Metastatic Liver Carcinoma in the Lung (tissue), 2 donors: ENCODE measurements around a stretch of chr15.

DNA sequence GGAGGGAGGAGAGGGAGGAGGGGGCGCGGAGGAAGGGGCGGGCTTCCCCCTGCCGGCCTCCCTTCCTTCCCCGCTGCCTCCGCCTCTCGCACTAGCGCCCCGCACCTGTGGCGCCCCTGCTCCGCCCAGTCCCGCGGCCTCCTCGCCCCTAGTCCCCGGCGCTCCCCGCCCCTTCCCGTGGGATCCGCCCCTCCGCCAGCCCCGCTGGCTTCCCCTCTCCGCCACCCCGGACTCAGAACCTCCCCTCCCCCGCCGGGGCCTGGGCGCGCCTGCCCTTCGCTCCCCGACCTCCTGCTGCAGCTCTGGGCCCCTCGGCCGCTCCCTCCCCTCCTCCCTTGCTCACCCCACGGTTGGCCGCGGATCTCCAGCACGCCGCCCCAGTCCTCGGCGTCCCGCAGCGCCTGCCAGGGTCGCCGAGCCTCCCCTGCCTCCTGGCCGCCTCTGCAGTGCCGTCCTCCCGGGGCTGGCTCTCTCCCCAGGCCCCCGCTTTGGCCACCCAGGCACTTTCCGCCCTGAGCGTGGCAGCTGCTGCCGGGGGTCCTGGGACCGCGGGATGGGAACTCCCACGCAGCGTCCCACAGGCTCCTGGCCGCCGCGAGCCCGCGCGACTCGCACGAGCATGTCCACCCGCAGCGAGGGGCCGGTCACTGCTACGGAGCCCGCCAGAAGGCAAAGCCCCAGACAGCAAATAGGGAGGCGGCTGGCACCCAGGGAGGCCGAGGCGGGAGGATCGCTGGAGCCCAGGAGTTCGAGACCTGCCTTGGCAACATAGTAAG, 104.2 kb upstream of the ENTREP2 start:
- PRO-cap, 2 experiments, result peak in 2 of 2 experiments; most common plus-strand start position 286 of the sequence (in 1); most common minus-strand start position 93 of the sequence (in 2)

DNA sequence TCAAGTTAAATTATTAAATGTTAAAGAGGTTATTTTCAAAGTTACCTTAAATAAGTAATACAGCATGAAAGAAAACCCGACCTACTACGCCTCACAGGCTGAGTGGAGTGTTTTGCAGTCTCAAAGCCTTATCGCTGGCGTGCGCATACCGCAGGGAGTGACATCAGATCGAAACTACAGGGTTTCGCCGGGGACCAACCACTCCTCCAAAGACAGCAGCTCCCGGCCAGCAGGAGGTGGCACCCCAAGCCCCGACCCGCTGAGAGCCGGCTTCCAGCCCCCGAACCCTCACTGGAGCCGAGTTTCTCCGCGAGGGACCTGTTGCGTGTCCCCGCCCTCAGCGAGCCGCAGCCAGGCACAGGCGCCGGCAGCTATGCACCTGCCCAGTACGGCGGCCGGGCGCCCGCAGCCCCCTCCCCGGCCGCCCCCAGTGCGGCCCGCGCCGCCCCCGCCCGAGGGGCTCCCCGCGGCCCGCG, 859 bp downstream of the TJP1 start:
- PRO-cap, 2 experiments, result peak in 2 of 2 experiments; most common plus-strand start position 209 of the sequence (in 2); most common minus-strand start position 104 of the sequence (in 1)

GRCh38 chr15:29870867-29871289, 48.6 kb upstream of the TJP1 start:
- PRO-cap, 2 experiments, result no peak in any of the 2 experiments

- PRO-cap, 2 experiments, result no peak in any of the 2 experiments
Observed at GRCh38 chr15:29871370-29871827, 49.1 kb upstream of the TJP1 start.

- PRO-cap, 2 experiments, result no peak in any of the 2 experiments
Observed at GRCh38 chr15:29885225-29885685, 63.0 kb upstream of the TJP1 start.

GRCh38 chr15:30551752-30552010, 169 bp upstream of the GOLGA8Q start:
- PRO-cap, 2 experiments, result no peak in any of the 2 experiments

GRCh38 chr15:30626534-30626958, 22.7 kb downstream of the GOLGA8H start:
- PRO-cap, 2 experiments, result no peak in any of the 2 experiments

DNA sequence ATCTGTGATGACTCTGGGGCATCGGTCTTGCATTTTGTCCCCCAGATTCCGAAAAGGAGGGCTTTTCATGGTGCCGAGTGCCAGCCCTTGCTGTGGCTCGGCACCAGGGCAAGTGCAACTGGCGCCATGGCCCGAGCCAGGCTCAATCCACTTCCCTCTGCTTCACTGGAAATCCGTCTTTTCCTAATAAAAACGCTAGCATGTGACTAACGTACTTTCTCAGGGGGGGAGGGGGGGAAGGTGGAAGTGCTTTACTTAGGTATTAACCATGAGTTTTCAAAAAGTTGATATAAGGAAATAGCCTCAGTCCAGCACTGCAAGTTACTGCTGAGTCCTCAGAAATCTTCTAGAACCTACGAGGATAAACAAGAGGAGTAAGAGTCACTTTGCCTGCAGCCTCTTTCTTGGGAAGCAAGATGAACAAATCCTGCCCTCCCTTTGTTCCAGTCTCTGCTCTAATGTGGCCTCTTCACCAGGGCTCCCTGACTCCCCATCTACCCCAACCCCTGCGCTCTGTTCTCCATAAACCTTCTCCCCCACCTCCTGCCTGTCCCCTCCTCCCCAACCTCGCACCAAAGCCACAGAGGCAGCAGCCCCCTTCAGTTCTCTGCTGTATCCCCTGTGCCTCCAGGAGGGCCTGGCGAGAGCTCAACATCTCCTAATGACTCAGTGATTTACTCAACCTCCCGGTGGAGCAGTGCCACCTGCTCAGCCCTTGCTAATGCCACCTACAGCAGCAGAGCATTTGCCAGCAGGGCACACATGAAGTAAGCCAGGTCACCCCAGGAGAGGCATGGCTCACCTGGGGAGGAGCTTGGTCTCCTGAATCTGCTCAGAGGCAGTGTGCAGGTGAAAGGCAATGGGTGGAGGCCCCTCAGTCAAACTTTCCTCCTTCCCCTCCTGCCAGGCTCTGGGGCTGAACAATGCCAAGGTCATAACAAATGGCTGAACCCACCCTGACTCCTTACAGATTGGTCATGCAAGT, 20.1 kb downstream of the TRPM1 start:
- PRO-cap, 2 experiments, result no peak in any of the 2 experiments

DNA sequence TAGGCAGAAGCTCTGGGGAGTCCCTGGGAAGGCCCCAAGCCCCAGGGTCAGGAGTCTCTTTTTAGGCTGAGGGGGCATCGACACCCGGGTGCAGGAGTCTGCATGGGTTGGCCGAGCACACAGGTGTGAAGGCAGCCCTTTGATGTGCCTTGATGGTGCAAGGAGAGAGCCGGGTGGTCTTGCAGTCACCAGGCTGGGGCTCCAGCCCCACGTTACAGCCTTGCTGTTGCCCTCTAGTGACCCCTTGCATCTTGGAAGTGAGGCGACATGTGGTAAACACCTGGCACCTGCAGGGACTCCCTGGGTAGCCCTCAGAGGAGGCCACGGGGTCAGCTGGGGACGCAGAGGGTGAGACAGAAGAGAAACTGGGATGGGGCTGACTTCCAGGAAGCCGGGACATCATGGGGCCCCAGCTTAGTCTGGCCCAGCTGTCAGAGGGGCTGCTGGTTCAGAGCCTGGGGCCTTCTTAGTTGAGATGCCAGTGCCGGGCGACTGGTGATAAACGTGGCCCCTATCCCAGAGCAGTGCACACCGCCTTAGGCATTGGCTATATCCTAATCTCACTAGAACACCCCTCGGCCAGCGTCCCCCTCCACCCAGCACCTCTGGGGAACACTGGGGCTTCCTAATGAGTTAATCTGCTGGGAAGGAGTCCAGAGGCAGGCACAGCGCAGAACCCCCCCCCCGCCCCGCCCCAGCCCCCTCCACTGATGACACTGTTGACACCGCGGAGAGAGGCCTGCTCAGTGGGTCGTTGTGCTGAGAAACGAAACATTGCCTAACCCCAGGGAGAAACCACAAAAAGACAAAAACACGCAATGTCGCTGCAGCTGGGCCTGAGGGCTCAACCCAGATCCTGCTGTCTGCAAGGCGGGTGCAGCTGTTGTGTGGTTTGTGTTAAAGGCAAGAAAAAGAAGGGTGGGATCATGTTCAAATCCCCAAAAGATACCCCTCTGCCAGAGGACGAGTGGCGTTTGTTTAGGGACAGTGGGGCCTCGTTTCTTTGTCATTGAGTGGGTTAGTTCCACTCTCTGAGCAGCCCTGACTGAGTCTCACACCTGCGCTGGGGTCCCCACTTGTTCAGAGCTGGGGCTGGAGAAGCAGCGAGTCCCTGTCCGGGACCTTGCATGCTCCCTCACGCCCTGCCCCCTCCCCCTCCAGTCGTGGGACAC, 60.5 kb upstream of the KLF13 start:
- PRO-cap, 2 experiments, result no peak in any of the 2 experiments

DNA sequence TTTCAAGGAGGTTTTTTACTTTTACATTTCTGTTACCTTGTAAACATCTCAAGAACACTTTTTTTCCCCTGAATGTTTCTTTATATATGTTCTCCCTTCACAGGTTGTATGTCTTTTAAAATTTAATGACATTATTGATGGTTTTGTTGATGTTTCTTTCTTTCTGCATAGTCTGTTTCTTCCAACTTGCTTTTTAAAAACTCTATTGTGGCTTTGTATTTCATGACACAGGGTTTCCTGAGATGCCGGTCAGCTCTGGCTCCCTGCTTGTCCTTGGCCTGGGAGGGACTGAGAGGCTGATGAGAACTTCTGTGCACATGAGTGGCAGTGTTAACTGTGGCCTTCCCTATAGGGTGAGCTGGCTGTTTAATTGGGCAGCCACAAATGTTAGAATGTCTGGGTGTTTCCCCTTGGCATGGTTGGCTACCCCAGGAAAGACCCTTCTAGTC, 3.2 kb upstream of the KLF13 start:
- PRO-cap, 2 experiments, result no peak in any of the 2 experiments

DNA sequence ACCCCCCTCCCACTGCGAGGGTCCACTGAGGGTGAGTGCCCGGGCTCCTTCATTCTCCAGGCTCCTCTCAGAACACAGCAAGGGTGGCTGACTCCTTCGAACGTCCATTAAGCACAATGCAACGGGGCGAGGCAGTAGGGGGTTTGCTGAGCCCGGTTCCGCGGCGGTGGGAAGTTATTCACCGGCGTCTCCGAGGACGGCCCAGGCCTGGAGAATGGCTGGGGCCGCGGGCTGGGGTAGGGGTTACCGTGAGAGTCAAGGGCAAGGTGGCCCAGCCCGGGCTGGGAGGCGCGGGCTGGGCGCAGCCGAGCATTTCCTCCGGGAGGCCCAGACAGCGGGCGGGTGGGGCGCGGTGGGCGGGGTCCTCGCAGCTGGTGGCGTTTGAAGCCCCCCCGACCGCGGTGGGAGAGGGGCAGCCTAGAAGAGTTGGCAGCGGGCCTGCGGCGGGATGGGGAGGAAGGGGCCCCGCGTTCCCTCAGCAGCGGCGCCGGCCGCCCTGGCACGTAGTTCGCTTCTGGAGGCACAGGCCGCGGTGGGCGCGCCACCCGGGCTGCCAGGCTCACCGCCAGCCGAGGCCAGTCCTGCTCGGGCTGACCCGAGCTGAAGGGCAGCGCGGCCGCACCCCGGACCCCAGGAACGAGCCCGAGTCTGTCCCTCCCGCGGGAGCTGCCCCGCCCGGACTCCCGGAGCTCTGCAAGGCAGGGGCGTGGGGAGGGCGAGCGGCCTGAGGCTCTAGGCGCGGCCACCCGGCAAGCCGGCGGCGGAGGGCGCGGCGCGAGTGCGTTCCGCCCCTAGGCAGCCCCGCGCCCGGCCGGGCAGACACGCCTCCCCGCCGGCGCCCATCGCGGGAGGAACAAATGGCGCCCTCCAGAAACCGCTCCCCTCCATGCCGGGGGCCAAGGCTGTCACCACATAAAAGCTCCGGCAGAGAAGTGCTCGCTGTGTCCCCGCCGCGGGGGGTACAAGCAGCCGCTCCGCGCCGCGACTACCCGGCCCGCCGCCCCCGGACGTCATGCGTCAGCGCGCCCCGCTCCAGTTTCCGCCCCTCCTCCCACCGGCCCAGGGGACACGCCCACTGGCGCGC, 829 bp upstream of the KLF13 start:
- PRO-cap, 2 experiments, result peak in 2 of 2 experiments; most common plus-strand start position 330 of the sequence (in 2); most common minus-strand start position 109 of the sequence (in 2)

DNA sequence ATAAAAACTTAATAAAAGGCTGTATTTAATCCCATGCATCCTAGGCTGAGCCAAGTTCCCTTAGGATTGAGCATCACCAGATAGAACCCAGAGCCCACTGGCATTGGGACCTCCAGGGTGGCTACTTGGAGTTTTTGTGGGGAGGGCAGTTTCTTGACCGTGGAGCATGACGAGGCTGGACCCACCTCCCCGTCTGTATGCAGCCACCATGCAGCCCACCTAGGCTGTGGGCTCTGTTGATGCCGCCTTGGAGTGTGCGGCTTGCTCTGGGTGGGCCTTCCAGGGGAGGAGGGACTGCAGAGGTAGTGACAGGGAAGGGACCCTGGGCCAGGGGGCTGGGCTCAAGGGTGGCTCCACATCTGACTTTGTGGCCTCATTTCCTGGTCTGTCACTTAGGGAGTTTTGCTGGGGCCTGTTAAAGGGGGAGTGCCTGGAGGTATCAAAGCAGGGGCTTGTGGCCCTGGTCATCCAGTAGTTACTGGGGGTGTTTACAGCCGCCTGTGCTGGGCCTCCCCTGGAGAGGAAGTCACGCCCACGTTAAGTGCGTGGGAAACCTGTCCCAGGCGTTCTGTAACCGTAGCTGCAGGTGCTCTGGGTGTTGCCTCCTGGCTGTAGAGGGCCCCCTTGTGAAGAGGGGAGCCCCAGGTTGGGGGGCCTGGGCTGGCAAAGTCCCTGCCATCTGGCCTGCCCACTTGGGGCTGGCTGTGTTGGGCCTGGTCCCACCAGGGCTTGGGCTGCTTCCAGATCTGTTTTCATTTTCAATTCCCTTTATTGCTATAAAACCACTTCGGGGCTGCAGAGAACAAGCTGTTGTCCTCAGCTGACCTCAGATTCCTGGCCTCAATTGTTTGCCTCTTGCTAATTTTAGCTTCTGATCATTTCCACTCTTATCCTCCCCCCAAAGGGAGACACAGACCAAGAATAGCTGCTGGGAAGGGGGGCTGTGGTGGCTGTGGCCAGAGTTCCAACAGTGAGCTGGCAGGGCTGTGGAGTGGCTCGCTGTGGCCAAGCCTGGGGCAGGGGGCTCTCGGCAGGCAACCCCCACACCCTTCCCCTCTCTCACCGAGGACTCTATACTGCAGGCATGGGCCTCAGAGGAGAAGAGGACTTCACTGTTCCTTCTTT, 26.5 kb downstream of the KLF13 start:
- PRO-cap, 2 experiments, result no peak in any of the 2 experiments

- PRO-cap, 2 experiments, result no peak in any of the 2 experiments
Observed at GRCh38 chr15:31364174-31365175, 37.8 kb downstream of the KLF13 start.

DNA sequence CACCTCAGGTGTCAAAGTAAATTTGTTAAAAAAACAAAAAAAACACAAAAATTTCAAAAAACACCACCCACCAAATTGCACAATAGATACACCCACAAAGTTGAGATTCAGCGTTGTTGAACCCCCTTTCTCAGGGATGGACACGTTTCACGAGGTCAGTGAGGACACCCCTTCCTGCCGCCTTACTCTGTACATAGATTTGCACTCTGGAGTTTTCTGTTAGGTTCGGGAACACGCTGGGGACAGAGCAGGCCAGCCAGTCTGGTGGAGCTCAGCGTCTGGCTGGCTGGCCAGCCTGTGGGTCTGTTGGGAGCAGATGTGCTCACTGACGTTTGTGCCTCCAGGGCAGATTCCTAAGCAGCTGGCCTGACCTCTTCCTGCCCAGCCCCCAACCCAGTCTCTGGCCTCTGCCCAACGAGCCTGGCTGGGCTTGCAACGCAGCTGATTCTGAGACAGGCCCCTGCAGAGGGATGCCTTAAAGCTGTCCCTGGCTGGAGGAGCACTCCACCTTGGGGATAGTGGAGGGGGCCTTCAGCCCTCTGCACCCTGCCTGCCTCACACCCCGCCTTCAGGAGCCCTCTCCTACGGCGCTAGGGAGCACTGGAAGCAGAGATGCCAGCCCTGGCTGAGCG, 45.9 kb downstream of the KLF13 start:
- PRO-cap, 2 experiments, result no peak in any of the 2 experiments

GRCh38 chr15:31387523-31388307, 61.1 kb downstream of the KLF13 start:
- PRO-cap, 2 experiments, result peak in 1 of 2 experiments; most common plus-strand start chr15:31387972 (in 1)

- PRO-cap, 2 experiments, result no peak in any of the 2 experiments
Observed at GRCh38 chr15:31397649-31398494, 71.2 kb downstream of the KLF13 start.

DNA sequence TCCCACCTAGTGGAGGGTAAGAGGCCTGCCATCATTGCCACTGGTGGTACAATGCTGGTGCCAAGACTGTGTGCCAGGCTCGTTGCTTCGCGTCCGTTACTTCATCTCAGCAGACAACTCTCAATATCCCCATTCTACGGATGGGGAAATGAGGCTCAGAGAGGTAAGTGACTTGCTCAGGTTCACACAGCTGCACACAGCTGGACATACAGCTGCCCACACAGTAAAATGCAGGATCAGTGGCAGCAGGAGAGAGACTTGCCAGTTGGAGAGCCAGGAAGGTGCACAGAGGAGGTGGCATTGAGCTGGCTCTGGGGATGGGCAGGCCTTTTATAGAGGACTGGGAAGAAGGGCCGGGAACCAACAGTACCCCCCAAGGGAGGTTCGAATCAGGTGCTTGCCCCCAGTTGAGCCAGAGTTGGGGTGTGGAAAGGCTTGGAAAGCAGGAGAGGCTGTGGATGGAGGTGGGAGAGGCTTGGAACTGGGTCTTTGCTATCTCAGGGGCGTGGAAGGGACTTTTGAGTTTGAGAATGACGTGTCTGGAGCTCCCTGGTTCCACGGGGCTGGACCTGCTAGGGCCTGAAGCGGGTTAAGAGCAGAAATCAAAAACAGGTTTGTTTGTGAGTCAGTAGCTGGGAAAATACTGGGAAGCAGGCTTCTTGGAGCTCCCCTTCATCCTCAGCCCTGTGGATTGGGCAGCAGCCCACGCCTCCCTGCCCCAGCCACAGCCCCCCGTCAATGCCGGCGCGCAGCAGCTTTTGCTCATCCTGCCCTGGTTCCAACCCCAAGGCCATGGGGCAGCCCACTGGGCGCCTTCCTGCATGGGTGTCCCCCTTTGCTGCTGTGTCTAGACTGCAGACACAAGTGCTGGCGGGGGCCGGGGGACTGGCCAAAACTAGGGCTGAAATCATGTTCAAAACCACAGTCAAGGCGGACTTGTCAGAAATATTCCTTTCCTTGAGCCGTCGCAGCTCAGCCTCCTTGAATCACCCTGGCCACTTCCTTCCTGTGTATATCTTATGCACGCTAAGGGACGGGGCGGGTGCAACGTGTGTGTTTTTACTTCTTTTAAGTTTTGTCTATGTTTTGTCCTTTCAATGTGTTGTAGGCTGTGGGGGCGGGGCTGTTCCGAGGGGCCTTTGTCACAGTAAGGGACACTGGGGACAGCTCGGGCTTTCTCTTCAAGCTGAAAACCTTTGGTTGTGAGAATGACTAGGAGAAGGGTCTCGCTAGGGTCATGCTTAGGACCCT, 107.9 kb downstream of the KLF13 start:
- PRO-cap, 2 experiments, result peak in 1 of 2 experiments; most common minus-strand start position 993 of the sequence (in 1)

DNA sequence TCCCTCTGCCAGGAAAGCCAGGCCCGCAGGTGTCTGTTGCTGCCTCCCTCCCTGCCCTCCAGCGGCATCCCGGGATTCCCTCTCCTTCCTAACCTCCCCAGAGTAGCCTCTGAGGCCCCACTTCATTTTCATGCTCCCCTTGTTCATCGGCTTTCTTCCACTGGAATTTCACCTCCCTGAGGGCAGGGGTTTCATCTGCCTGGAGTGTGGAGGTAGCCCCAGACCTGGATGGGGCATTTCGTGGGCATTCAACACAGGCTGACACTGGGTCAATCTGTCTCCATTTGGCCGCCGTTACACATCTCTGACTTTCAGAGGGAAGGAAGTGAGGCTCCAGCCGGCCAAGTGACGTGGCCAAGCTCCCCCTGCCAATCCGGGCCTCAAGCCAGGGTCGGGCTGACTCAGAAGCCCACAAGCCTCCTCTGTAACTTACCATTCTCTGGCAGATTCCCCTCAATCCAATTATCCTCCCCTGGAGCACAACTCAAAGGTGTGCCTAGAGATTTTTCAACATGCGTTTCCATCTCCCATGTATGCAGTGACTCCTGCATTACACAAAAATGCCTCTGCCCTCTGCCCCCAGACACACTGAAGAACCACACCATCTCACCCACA, 227.6 kb downstream of the KLF13 start:
- PRO-cap, 2 experiments, result no peak in any of the 2 experiments

DNA sequence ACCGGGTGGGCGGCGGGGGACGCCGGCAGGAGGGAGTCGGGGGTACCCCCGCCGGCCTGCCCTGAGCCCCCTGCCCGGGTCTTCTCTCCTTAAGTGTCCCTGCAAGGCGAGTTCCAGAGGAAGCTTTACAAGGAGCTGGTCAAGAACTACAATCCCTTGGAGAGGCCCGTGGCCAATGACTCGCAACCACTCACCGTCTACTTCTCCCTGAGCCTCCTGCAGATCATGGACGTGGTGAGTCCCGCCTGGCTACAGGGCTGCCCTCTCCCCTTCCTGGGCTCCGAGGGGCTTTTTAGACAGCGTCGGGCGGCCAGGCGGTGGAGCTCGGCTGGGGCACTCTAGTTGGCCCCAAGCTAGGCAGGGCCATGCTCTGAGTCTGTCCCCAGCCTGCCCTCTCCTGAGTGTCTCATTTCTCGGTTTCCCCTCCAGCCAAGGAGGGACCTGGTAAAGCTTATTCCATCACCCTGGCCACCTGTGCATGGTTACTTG, 533 bp downstream of the CHRNA7 start:
- PRO-cap, 2 experiments, result no peak in any of the 2 experiments

DNA sequence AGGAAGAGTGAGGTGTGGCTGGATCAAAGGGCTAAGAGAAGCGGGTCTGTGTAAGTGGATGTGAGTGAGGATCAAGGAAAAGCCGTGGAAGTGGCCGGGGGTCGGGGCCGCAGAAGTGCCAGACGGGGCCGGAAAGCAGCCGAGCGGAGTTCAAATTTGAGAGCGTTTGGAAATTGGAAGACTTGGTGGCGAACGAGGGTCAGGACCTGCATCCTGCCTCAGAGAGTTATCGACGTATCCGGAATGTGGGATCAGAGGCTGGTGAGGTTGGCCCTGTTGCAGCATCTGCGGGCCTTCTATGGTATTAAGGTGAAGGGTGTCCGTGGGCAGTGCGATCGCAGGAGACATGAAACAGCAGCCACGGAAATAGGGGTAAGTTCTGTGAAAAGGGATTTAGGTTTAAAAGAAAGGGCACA, 673 bp downstream of the ARHGAP11A start:
- PRO-cap, 2 experiments, result no peak in any of the 2 experiments